Keratinocyte (primary cell): ENCODE measurements around a stretch of chr1.

DNA sequence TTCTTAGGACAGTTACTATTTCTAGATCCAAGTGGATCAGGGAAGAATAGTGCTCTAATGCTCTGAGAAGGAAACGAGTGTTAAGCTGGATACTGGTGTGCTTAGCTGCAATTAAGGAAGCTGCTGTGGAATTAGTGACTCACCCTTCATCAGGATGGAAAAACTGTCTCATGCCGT is 179.5 kb downstream of the ST6GALNAC3 start:
CAGE:
- cytosol, long polyA minus RNA = no peak
- cytosol, long polyA plus RNA = no peak
- long polyA plus RNA = no peak
- nucleus, long polyA minus RNA = no peak
- nucleus, long polyA plus RNA = no peak

DNA sequence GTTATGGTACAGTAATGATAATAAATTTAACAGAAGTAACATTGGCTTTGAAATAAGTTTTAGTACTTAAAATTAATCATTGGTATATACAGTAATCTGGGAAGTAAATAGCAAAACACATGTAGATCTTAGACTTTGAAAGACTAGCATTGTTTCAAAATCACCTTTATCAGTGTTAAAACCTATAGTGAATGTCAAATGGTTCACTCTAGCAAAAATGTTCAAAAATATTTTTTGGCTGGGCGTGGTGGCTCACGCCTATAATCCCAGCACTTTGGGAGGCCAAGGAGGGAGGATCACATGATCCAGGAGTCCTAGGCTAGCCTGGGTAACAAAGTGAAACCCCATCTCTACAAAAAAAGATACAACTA is 42.8 kb downstream of the FUBP1 start:
CAGE:
- cytosol, long polyA minus RNA = no peak
- cytosol, long polyA plus RNA = no peak
- long polyA plus RNA = no peak
- nucleus, long polyA minus RNA = no peak
- nucleus, long polyA plus RNA = no peak

CAGE:
- cytosol, long polyA minus RNA = no peak
- cytosol, long polyA plus RNA = no peak
- long polyA plus RNA = no peak
- nucleus, long polyA minus RNA = no peak
- nucleus, long polyA plus RNA = no peak
Measured at GRCh38 chr1:77948914-77949496, 29.9 kb downstream of the FUBP1 start.

GRCh38 chr1:77958345-77958808 is 20.5 kb downstream of the FUBP1 start:
CAGE:
- cytosol, long polyA minus RNA = no peak
- cytosol, long polyA plus RNA = no peak
- long polyA plus RNA = no peak
- nucleus, long polyA minus RNA = no peak
- nucleus, long polyA plus RNA = no peak

DNA sequence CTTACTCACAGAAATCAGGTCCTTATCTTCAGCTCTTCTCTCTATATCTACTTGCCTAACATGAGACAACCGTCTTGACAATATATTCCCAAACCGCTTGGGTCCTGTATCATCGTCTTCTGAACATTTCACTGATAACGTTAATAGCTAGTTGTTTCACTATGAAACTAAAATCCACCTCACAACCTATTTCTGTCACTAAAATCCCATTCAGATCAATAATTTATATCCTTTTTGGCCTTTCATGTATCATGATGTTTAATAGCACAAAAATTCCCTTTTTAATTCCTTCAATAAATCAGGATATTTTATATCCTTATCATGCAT is 18.1 kb downstream of the FUBP1 start:
CAGE:
- cytosol, long polyA minus RNA = no peak
- cytosol, long polyA plus RNA = no peak
- long polyA plus RNA = no peak
- nucleus, long polyA minus RNA = no peak
- nucleus, long polyA plus RNA = no peak

GRCh38 chr1:78012944-78013554 is 8.3 kb downstream of the DNAJB4 start:
CAGE:
- cytosol, long polyA minus RNA = no peak
- cytosol, long polyA plus RNA = no peak
- long polyA plus RNA = no peak
- nucleus, long polyA minus RNA = no peak
- nucleus, long polyA plus RNA = start-site peak on the plus strand at chr1:78013407-78013464, 92 and 60 reads in 2 replicates

DNA sequence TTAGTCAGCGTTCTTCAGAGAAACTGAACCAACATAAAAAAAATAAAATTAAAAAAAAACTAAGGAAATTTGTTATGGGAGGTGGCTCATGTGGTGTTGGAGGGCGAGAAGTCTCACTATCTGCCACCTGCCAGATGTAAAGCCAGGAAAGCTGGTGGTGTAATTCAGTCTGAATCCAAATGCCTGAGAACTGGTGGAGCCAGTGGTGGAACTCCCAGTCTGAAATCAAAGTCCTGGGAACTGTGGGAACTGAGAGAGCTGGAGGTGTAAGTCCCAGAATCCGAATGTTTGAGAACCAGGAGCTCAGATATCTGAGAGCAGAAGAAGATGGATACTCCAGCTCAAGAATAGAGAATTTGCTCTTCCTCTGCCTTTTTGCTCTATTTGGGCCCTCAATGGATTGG is 3.2 kb downstream of the IFI44L start:
CAGE:
- cytosol, long polyA minus RNA = no peak
- cytosol, long polyA plus RNA = no peak
- long polyA plus RNA = no peak
- nucleus, long polyA minus RNA = no peak
- nucleus, long polyA plus RNA = no peak

DNA sequence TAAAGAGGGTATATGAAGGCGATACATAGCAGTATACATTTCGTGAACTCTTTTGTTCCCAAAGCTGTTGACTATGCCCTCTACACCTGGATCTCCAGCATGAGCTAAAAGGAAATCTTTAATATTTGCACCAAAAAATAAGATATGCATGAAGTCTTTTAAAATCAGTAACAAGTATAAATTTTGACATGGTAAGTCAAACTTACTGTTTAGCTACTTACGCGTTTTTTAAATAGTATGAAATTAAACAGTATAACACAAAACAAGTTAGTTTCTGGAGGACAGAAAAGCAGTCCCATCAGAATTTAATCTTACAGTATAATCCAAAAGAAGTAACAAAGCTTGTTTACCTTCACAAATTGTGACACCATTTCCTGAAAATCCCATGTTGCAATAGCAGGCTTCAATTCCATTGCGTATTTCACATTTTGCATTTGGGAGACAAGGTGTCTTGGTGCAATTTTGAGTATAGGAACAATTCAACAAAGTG is 1.8 kb downstream of the ADGRL4 start:
CAGE:
- cytosol, long polyA minus RNA = no peak
- cytosol, long polyA plus RNA = no peak
- long polyA plus RNA = no peak
- nucleus, long polyA minus RNA = no peak
- nucleus, long polyA plus RNA = no peak

GRCh38 chr1:79193070-79193793 is 186.7 kb upstream of the ADGRL4 start:
CAGE:
- cytosol, long polyA minus RNA = no peak
- cytosol, long polyA plus RNA = no peak
- long polyA plus RNA = no peak
- nucleus, long polyA minus RNA = no peak
- nucleus, long polyA plus RNA = no peak

DNA sequence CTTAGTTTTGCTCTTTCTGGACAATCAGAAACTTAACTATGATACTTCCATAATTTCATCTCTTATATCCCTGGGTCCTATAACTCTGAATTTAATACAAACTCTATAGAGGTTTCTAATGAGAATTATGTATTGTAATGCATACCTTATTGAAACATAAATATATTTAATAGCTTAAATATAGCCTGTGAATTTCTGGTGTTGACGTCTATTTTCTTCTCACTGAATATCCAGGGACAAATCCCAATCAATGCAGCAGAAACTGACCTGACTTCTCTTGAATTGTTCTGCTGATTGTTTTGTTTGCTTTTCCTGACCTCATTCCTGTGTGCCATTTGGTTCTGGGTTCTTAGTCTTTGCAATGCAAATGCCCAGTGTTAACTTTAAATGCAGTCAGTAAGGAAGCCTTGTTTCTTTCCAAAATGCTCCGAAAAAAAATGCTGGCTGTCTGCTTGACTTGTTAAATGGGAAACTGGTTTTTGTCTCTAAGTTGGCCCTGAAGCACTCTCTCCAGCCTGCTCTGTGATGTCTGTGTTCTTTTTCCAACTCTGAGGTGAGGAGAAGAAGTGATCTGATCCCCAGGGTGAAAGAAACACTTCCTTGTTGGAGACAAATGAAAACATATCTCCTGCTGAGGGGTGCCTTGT is 256.1 kb upstream of the ADGRL4 start:
CAGE:
- cytosol, long polyA minus RNA = no peak
- cytosol, long polyA plus RNA = no peak
- long polyA plus RNA = no peak
- nucleus, long polyA minus RNA = no peak
- nucleus, long polyA plus RNA = no peak

GRCh38 chr1:80806933-80807378 is 993.8 kb upstream of the ADGRL2 start:
CAGE:
- cytosol, long polyA minus RNA = no peak
- cytosol, long polyA plus RNA = no peak
- long polyA plus RNA = no peak
- nucleus, long polyA minus RNA = no peak
- nucleus, long polyA plus RNA = no peak

DNA sequence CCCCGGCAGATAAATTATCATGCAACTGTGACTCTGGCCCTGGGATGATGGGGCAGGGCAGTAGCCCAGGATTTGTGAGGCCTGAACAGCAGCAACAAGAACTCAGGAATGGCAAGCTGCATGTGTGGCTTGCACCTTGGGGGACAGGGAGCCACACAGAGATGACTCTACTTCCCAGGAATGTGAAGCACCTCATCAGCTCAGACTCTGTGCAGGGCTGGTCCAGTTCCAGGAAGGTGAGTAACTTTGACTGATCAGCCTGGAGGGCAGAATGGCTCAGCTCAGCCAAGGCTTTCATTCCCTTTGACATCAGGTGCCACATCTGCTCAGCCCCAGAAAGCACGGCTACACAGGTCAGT is 626.0 kb upstream of the ADGRL2 start:
CAGE:
- cytosol, long polyA minus RNA = no peak
- cytosol, long polyA plus RNA = no peak
- long polyA plus RNA = no peak
- nucleus, long polyA minus RNA = no peak
- nucleus, long polyA plus RNA = no peak

GRCh38 chr1:82848077-82848623 is 1047.4 kb downstream of the ADGRL2 start:
CAGE:
- cytosol, long polyA minus RNA = no peak
- cytosol, long polyA plus RNA = no peak
- long polyA plus RNA = no peak
- nucleus, long polyA minus RNA = no peak
- nucleus, long polyA plus RNA = no peak

CAGE:
- cytosol, long polyA minus RNA = no peak
- cytosol, long polyA plus RNA = no peak
- long polyA plus RNA = no peak
- nucleus, long polyA minus RNA = no peak
- nucleus, long polyA plus RNA = no peak
Measured at GRCh38 chr1:83479823-83480117, 519.2 kb downstream of the TTLL7 start.

GRCh38 chr1:83764371-83764737 is 234.6 kb downstream of the TTLL7 start:
CAGE:
- cytosol, long polyA minus RNA = no peak
- cytosol, long polyA plus RNA = no peak
- long polyA plus RNA = no peak
- nucleus, long polyA minus RNA = no peak
- nucleus, long polyA plus RNA = no peak

DNA sequence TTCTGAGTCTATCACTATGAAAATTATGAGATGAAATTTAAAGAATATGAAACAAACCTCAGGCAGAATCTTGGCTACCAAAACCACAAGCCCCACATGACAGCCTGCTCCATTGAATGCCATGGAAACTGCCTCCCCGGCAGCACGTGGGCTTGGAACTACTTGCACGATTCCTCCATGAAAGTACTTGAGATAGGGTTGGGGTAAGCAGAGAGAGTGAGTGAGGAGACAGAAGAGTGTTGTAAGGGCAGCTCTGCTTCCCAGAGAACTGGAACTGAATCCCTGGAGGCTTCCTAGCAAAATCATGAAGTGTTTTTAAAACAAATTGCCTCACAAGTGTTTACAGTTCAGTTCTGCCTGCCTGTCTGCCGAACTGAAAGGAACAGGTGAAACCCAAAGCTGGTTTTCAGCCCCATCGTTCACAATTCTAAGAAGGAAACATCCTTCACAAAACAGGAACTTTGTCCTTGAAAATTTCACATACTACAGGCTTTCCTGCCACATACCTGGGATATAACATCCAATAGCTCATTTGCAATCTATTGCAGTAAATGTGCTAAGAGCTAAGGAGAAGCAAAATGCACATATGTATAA is 35.2 kb upstream of the DNASE2B start:
CAGE:
- cytosol, long polyA minus RNA = no peak
- cytosol, long polyA plus RNA = no peak
- long polyA plus RNA = no peak
- nucleus, long polyA minus RNA = no peak
- nucleus, long polyA plus RNA = no peak

CAGE:
- cytosol, long polyA minus RNA = no peak
- cytosol, long polyA plus RNA = no peak
- long polyA plus RNA = no peak
- nucleus, long polyA minus RNA = no peak
- nucleus, long polyA plus RNA = no peak
Measured at GRCh38 chr1:84583242-84583581, 9.0 kb upstream of the CTBS start.

DNA sequence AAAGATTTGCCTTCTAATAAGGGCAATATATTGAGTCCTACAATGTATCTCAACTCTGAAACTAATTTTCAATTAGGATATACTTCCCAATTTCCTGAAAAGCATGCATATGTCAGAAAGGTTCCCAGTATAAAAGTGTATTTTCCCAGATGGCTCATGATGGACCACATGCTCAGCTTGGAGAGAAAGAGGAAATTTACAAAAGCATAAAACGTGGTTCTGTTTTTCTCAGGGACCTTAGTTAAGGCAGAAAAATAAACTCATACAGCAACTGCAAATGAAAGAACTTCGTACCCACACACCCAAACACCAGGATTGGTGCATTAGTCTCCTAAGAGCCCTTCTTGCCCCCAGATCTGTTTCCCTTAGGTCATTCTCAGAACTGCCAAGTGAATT is 57.6 kb downstream of the SSX2IP start:
CAGE:
- cytosol, long polyA minus RNA = no peak
- cytosol, long polyA plus RNA = no peak
- long polyA plus RNA = no peak
- nucleus, long polyA minus RNA = no peak
- nucleus, long polyA plus RNA = no peak

DNA sequence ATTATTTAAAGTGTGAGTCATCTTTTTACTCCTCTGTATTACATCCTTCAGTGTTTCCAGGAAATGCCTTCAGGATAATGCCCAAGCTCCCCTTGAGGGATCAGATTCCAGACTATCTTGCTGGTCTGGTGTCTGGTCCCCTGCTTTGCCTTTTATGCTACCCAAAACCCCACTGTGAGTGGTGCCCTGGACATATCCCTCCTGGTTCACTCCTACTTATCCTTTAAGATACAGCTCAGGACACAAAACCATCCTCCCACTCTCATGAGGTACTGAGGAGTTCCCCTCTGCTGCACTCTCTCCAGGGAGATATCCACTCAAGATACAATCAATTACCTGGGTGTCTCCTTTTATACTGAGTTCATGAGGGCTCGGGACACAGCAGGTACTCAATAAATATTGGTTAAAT is 57.2 kb downstream of the SSX2IP start:
CAGE:
- cytosol, long polyA minus RNA = no peak
- cytosol, long polyA plus RNA = no peak
- long polyA plus RNA = no peak
- nucleus, long polyA minus RNA = no peak
- nucleus, long polyA plus RNA = no peak

DNA sequence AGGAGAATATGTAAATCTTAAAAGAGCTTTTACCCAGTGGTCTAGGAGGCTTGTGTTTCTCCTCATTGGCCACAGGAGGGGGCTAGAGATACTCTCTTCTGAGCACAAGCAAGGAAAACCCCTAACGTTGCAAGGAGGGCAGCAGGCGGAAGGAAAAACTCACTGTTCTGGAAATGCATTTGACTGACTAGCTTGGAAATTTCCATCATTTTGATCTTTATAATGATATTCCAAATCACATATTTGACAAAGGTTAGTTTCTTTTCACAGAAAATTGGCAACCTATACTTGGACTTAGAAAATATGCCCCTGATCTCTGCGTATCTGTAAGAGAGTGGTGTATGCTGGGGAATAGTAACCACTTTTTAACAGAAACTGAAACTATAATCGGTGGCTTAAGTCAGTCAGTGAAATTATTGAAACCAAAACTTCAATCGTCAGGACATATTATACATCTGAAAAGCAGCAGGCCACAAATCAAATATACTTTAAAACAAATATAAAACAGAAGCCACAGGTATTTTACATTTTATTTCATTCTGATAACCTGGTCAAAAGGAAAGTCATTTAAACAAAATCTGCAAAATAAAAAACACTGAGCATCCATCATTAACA is 51.8 kb downstream of the MCOLN2 start:
CAGE:
- cytosol, long polyA minus RNA = no peak
- cytosol, long polyA plus RNA = no peak
- long polyA plus RNA = no peak
- nucleus, long polyA minus RNA = no peak
- nucleus, long polyA plus RNA = no peak